Breast (tissue), 4 donors: ENCODE results near the gene CLN6.

- PRO-cap, 3 experiments: no peak in any of the 3 experiments
- RRBS: no CpG with 5 or more reads among the region's 6 CpGs
Measured at GRCh38 chr15:67041814-67042319, 23.5 kb upstream of the SMAD3 start.

- PRO-cap, 3 experiments: peak in 3 of 3 experiments; most common plus-strand start chr15:67065064 (in 1); most common minus-strand start chr15:67065439 (in 3)
- RRBS: 2% methylated on average over 34 of the region's 74 CpGs
Measured at GRCh38 chr15:67064813-67065546, 422 bp upstream of the SMAD3 start.

DNA sequence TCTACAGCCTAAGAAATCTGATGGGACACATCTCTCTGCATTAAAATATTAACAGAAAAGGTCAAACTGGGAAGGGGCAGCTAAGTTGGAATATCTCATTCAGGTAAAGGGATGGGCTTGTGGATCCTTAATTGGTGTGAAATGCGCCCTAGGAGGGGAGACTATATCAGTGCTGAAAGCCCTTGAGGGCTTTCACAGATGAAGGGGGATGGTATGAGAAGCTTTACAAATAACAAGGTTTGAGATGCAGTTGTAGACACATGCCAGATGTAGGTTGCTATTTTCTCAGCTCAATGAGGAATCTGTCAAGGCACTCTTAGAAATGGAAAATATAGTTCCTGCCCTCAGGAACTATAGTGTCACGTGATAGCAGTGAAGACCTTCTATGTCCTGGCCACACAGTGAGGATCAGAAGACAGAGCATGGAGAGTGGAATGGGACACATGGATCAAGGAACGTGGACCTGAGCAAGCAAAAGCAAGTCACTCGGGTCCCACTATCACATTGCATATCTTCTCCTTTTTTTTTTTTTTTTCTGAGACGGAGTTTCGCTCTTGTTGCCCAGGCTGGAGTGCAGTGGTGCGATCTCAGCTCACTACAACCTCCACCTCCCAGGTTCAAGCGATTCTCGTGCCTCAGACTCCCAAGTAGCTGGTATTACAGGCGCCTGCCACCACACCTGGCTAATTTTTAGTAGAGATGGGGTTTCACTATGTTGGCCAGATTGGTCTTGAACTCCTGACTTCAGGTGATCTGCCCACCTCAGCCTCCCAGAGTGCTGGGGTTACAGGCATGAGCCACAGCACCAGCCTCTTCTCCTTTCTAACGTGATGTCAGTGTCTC, 21.2 kb downstream of the SMAD3 start:
- PRO-cap, 3 experiments: no peak in any of the 3 experiments
- RRBS: no CpG with 5 or more reads among the region's 11 CpGs

- PRO-cap, 3 experiments: peak in 1 of 3 experiments; most common minus-strand start chr15:67091266 (in 1)
- RRBS: 13% methylated on average over 3 of the region's 14 CpGs
Measured at GRCh38 chr15:67091113-67092314, 26.1 kb downstream of the SMAD3 start.

DNA sequence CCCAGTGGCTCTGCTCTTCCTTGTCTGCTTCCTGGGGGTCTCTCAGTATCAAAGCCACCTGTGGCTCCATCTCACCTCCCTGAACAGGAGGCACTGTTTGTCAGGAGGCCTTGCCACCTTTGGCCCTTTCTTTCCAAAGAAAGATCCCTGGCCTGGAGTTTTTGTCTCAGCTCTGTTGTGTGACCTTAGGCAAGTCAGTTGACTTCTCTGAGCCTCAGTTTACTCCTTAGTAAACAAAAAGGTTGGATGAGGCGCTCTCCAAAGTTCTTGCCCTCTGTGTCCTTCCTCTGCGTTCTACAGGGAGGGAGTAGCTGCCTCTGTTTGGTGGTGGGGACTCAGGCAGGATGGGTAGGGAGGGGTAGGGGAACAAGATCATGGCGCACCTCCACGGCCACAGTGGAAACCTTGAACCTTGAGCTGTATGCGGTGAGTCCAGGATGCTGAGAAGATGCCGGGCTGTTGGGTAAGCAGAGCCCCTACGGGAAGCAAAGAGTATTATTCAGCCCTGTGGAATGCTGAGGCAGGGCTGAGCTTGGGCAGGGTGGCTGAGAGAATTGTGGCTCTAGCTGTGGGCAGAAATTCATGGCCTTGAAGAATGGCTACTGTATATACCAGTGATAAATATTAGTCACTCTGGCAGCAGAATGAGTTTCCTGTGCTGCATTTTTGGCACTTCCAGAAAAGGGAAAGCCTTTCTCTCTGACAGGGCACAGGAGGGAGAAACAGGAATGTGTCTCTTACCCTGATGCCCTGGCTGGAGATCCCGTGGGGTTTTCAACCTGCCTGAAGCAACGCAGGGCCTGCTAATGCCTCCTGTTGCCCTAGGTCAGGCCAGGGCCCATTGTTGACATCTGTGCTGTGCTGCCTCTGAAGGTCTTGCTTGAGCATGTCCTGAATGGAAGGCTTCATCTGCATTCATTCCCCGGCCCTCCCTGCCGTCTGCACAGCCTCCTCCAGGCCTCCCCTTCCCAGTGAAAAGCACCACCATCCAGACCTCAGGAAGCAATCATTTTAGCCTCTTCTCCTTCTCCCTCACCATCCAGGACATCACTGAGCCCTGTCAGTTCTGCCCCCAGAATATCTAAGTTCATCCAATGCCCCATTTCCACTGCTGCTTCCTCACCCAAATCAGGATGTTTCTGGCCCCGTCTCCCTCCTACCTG, 40.0 kb downstream of the SMAD3 start:
- PRO-cap, 3 experiments: no peak in any of the 3 experiments
- RRBS: no CpG with 5 or more reads among the region's 12 CpGs

- PRO-cap, 3 experiments: no peak in any of the 3 experiments
- RRBS: no CpG with 5 or more reads among the region's 5 CpGs
Measured at GRCh38 chr15:67119964-67120380, 54.6 kb downstream of the SMAD3 start.

DNA sequence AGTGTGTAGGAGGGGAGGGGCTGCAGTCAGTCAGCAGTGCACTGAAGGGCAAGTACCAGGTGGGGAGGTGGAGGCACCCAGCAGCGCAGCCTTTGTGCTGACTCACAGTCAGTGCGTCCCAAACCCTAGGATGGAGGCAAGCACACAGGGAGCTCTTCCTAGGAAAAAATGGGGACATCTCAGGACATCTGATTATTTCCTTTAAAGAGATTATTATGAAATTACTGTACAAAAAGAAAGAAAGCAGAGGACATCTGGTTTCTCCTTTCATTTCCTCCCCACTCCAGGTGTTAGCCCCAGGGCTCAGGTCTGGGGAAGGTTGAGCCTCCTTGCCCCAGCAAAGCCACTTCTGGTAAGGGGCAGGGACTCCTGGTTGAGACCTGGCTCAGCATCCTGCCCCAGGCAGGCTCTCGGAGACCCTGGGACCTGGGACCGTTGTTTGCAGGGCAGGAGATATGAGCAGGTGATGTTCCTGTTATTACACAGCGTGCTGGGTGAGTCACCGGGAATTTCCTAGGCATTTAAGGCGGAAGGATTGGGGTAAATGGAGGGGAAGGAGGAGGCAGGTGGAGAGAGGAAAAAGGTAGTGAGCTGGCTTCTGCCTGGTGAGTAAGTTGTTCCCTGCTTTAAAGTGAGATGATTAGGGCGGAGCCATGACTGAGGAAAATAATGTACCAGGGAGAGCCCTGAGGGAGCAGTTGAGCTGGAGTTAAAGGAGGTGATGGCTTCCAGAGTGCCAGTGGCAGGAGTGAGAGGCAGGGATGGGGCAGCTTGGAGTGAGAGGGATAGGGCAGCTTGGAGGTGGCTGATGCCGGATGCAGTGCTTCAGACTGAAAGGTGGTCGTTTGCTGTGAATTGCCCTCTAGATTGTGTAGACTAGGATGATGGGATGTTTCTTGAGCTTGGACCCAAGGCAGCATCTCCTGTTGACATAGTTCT, 79.6 kb downstream of the AAGAB start:
- PRO-cap, 3 experiments: peak in 1 of 3 experiments; most common plus-strand start position 712 of the sequence (in 1); most common minus-strand start position 431 of the sequence (in 1)
- RRBS: no CpG with 5 or more reads among the region's 10 CpGs

- PRO-cap, 3 experiments: no peak in any of the 3 experiments
- RRBS: no CpG with 5 or more reads among the region's 7 CpGs
Measured at GRCh38 chr15:67185132-67185635, 69.3 kb downstream of the AAGAB start.

DNA sequence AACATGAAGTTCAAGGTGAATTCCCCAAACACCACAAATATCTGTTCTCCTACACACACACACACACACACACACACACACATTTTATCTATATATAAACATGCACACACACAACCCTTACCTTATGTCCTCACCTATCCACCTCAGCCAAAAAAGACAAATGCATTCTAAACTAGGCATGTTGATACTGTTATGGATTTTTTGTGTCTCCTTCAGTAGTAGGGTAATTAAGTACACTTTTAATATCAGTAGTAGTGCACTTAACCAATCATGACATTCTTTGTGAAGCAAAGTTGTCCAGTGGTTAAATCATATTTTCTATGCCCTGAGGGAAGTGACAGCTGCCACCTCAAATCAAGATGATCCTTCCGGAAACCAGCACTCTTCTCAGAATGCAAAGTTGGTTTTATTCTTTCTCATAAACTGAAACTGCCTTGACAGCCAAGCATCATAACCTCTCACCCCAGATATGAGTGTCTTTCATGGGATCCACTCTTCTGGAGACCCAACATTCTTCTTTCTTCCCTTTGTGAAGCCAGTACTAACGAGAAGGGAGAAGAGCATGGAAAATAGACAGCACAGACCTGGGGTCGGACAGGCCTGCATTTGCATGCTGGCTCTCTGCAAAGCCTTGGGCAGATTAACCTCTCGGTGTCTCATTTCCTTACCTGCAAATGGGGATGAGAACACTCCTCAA, 13.3 kb downstream of the AAGAB start:
- PRO-cap, 3 experiments: no peak in any of the 3 experiments
- RRBS: no CpG with 5 or more reads among the region's 4 CpGs

DNA sequence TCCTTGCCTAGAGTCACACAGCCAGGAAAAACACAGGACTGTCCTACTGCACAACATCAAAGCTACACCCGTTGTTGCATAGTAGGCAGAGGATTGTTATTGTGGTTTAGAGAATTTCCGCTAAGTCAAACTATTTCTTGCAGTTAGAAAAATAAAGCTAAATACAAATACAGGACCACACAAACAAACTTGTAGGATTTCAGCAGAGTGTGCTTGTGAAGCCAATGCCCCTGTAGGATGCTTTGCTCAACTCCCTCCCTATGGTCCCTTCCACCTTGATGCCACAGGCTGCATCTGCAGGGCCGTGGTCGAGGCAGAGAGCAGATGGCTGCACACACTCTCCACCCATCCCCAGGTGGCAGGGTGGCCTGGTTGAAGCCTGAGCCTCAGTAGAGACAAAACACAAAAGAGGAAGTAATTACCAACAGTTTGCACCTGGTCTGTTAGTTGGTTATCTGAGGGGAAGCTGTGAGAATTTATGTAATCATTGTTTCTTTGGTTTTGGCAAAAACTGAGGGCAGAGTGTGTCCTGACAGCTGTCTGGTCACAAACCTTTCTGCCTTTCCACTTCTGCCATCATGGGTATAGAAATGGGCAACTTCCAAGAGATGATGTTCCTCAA, 41.0 kb upstream of the SKOR1 start:
- PRO-cap, 3 experiments: no peak in any of the 3 experiments
- RRBS: no CpG with 5 or more reads among the region's 4 CpGs

DNA sequence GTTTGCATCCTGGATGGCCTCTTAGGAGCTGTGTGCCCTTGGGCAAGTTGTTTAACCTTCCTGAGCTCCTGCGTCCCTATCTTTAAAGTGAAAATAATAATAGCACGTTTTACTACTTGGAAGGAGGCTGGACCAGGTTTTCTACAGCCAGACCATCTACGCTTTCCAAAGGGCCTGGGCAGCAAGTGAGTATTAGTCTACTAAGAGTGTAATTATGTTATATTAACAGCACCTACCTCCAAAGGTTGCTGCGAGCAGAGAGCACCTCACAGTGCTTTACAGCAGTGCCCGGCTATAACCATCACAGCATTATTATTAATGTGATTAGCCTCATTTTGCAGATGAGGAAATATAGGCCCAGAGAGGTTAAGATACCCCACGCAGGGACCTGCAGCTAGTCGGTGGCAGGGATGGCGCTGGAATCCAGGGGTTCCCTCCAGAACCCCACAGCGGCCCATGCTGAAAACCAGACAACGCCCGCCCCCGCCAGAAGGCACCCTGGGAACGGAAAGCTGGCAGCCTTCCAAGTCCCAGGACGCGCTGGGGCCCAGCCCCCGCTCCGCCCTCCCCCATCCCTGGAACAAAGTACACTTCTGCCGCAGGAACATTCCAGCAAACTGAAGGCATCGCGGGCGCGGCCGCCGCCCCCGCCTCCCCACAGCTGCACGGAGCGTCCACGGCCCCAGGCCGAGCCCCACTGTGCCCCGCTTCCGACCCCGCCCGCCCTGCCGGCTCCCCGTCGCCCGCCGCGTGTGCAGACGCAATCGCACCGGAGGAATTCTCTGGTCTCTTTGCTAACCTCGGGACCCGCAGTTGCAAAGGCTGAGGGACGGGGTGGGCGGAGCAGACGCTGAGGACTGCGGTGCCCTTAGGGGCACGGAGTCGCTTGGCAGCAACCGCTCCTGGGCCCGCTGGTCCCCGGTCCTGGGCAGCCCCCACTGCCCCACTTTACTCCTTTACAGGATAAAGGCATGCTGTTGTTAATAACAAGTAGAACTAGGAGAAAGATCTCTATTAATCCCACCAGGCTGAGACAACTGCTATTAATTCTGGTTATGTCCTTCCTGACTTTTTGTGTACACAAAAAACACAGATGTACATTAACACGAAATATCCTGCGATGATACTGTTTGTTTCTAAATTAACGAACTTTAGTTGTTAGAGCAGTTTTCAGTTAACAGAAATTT, 59.2 kb downstream of the SKOR1 start:
- PRO-cap, 3 experiments: peak in 3 of 3 experiments; most common plus-strand start position 818 of the sequence (in 3); most common minus-strand start position 784 of the sequence (in 2)
- RRBS: 3% methylated on average over 9 of the region's 56 CpGs

GRCh38 chr15:67925049-67925799, 99.9 kb downstream of the SKOR1 start:
- PRO-cap, 3 experiments: no peak in any of the 3 experiments
- RRBS: no CpG with 5 or more reads among the region's 8 CpGs

DNA sequence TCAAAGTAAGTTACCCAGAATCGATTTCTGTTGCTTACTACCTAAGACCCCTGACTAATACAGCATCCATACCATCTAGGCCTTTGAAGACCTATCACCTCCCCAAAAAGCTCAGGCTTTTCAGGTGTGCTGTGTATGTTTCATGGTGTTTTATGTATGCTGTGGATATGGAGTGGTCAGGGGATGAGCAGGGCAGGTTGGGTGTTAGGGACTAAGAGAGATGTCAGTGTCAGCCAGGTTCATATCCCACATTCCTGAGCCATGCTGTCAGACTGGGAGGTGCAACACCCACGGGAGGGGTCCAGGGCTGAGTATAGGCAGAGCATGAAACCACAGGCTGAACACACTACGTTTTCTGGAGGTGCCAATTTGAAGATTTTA, 112.5 kb upstream of the PIAS1 start:
- PRO-cap, 3 experiments: no peak in any of the 3 experiments
- RRBS: no CpG with 5 or more reads among the region's 3 CpGs

- PRO-cap, 3 experiments: peak in 3 of 3 experiments; most common plus-strand start chr15:68229795 (in 2); most common minus-strand start chr15:68229610 (in 3)
- RRBS: 2% methylated on average over 45 of the region's 111 CpGs
Measured at GRCh38 chr15:68229045-68229938, at the start of gene CLN6. Gene CLN6, minus strand, starts transcription at chr15:68229728.

DNA sequence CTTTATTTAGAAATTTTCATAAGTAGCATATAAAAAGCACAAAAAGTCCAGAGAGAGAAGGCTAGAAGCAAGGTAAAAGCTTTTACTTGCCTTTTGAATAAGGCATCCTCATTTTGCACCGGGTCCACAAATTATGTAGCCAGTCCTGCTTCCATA, 20.2 kb upstream of the FEM1B start:
- PRO-cap, 3 experiments: no peak in any of the 3 experiments
- RRBS: no CpG with 5 or more reads among the region's 1 CpG

DNA sequence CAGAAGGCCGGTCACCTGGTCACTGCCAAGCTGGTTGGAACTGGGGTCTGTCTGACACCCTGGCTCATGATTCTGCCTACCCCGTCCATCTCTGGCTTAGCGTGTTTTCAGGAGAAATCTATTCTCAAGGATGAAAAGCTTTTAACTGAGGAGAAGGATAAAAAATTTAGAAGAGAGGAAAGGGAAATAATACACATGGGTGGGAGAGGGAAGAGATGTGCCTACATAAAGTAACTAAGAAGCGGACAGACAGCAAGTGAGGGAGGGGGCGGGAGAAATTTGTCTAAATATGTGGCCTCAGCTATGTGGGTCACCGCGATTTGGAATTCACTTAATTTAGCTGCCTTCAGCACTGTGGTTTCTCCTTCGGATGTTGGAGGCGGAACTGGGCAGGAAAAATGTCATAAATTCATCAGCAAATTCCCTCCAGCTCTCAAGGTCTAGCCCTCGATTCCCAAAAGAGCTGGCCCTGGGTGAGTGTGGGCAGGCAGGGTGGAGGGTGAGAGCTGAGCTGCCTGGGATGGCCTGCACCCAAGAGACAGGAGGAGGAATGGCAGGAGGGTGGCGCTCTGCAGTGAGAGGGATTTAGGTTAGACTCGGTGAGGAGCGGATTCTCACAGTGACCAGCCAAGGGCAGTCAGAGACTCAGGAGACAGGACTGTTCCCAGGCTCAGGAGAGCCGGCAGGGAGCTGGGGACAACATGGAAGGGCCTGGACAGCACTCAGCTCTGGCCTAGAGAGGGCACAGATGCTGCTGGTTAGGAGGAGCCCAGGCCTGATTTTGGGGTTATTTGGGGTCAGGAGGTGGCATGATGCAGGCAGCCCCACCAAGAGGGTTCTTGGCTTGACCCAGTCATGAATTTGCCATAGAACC, 57.1 kb downstream of the FEM1B start:
- PRO-cap, 3 experiments: no peak in any of the 3 experiments
- RRBS: no CpG with 5 or more reads among the region's 14 CpGs

- PRO-cap, 3 experiments: no peak in any of the 3 experiments
- RRBS: no CpG with 5 or more reads among the region's 4 CpGs
Measured at GRCh38 chr15:68483033-68483528, 51.1 kb upstream of the ITGA11 start.

- PRO-cap, 3 experiments: peak in 2 of 3 experiments; most common plus-strand start chr15:68641548 (in 2)
- RRBS: no CpG with 5 or more reads among the region's 17 CpGs
Measured at GRCh38 chr15:68640672-68641780, 62.2 kb downstream of the CORO2B start.

- PRO-cap, 3 experiments: peak in 2 of 3 experiments; most common plus-strand start chr15:68795632 (in 1); most common minus-strand start chr15:68795324 (in 1)
- RRBS: 6% methylated on average over 11 of the region's 21 CpGs
Measured at GRCh38 chr15:68795220-68795857, 25.4 kb downstream of the ANP32A start.

DNA sequence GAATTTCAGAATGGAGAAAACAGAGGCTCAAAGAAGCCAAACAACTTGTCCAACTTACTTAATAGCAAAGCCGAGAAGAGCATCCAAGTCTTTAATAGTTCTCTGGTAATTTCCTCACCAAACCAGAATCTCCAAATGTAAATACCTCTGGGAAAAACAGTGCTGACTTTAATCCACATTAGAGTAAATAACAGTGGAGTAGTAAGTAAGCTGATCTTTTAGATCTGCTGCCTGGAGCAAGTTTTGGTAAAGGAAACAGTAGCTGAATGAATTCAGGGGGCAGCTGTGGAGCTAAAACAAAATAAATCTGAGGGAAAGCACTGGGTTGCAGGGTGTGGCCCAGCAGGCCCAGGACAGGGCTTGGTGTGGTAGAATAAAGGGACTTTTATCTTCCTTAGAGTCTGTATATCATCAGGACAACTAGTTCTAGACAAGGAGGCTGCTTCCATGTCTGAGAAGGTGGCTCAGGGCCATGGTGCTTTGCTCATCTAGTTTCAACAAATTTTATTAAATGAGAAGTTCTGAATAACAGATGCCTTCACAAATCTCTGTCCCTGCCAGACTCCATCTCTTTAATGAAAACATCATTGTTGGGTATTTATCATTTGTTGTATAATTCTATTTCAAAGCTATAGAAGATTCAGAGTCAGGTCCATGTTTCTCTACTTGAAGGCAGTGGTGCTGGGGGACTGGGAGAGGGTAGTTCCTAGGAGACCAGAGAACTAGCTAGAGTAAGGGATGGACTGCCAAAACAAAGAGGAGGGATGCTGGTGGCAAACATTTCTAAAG, 7.6 kb downstream of the ANP32A start:
- PRO-cap, 3 experiments: no peak in any of the 3 experiments
- RRBS: no CpG with 5 or more reads among the region's 1 CpG